ENCODE measurements around a stretch of chr10.

- PRO-cap = no peak
- RRBS, 2 experiments = no CpG with 5 or more reads among the region's 5 CpGs
Measured at GRCh38 chr10:124054013-124054520, 39.3 kb downstream of the CHST15 start.

DNA sequence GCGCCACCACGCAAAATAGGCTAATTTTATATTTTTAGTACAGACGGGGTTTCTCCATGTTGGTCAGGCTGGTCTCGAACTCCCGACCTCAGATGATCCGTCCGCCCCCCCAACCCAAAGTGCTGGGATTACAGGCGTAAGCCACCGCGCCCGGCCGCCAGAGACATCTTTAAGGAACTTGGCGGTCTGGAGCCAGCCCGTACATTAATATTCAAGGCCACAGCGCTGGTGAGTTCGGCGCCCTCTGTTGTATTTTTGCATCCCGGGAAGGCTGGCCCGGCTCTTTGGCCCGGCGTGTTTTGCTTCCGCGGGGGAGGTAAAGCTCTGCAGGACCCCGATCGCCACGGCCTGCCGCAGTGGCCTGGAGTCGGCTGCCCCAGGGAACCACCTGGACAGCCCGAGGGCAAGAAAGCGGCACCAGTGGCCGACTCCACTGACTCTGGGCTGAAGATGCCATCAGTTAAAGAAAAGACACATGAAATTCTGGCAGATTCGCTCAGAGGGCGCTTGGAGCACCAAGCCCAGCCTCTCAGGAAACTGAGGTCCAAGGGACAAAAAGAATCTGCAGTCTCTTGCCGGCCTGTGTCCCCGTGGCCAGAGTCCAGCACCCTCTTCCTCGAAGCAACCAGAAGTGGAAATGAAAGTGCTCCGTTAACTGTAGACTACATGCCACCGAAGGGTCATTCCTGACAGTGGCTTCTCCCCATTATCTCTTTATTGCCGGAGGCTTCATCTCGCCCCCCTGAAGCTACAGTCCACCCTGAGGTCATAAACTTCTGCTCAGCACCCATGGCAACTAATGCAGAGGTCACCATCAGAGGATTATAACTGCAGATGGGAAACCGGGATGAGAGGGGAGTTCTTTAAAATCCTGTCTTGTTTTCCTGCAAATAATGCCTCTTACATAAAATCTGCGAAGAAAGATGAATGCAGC lies 878 bp upstream of the CHST15 start:
- PRO-cap = no peak
- RRBS, 2 experiments = 23% methylated on average over 9 of the region's 42 CpGs; no CpG with 5 or more reads in 1 of the 2 experiments

GRCh38 chr10:124144879-124145515 lies 51.6 kb upstream of the CHST15 start:
- PRO-cap = no peak
- RRBS, 2 experiments = no CpG with 5 or more reads among the region's 10 CpGs

DNA sequence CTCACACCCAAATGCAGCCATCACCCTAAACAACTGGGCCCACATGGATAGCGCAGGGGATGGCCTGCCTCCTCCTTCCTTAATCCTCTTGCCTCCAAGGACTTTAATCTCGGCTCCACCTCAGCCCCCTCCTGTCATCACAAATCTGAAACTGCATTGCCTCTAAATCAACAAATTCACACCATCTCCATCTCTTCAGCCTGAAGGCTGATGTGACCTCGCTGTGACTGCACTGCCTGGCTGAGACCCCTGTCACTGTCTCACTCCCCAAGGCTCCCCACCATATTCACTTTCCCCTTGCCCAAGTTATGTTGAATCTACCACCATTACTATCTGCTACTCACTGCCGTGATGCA lies 71.7 kb upstream of the CHST15 start:
- PRO-cap = no peak
- RRBS, 2 experiments = no CpG with 5 or more reads among the region's 4 CpGs

DNA sequence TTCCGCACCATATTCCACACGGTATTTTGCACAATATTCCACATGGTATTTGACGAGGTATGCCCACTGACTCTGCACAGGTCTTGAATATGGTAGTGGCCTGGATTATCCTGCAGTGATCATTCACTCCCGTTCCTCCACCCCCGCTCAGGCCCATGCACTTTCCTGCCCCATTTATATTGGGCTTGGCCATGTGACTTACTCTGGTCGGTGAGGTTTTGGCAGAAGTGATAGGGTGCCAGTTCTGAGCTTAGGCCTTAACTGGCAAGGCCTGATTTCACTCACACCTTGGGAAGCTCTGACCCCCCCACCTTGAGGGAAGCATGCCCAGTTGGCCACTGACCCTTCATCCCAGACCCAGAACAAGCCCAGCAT lies 137.7 kb upstream of the CHST15 start:
- PRO-cap = no peak
- RRBS, 2 experiments = no CpG with 5 or more reads among the region's 6 CpGs

GRCh38 chr10:124534111-124535051 lies 72.8 kb downstream of the LHPP start:
- PRO-cap = no peak
- RRBS, 2 experiments = 61 to 62% methylated on average over 14 to 15 of the region's 42 CpGs

DNA sequence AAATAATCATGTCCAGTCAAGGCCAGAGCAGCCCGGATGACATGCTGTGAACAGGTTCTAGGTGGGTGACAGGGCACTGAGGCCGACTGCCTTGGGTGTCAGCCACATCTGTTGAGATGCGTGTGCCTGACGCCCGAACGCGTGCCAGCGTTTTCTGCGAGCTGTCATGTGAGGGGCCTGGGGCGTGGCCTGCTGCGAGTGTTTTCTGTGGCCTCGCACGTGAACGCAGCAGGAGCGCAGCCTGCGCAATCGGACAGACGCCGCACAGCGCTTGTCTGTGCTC lies 118.3 kb downstream of the FAM53B start:
- PRO-cap = no peak
- RRBS, 2 experiments = 94% methylated on average over 1 of the region's 20 CpGs; no CpG with 5 or more reads in 1 of the 2 experiments

DNA sequence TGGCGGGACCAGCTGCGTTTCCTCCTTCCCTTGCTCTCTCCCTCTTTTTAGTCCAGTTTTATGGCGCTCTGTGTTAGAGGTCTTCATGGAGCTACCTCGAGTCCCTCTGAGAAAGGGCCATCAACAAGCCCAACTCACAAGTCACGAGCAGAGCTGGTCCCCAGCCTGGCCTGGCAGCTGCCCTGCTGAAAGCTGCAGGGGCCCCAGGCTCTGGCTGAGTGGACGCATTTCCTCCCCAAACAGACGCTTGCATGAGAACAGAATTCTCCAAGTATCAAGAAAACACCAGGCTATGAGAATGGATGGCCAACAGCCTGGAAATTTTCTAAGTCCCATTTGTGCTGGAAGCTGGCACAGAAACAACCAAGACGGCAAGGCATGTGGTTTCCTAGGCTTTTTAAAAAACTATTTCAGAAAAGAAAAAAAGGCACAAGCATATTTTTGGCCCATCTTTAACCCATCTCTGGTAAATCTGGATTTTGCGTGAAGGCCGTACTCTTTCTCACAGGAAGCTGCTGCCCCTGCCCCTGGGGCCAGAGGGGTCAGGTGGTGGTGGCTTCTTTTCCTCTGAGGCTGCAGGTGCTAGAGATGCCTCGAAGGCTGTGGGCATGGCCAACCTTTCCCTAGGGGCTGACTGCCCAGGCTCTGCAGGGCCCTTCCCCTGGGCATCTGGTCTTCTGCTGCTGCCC lies 114.7 kb downstream of the FAM53B start:
- PRO-cap = no peak
- RRBS, 2 experiments = no CpG with 5 or more reads among the region's 11 CpGs

- PRO-cap = no peak
- RRBS, 2 experiments = no CpG with 5 or more reads among the region's 5 CpGs
Measured at GRCh38 chr10:124671784-124672189, 72.4 kb downstream of the FAM53B start.

DNA sequence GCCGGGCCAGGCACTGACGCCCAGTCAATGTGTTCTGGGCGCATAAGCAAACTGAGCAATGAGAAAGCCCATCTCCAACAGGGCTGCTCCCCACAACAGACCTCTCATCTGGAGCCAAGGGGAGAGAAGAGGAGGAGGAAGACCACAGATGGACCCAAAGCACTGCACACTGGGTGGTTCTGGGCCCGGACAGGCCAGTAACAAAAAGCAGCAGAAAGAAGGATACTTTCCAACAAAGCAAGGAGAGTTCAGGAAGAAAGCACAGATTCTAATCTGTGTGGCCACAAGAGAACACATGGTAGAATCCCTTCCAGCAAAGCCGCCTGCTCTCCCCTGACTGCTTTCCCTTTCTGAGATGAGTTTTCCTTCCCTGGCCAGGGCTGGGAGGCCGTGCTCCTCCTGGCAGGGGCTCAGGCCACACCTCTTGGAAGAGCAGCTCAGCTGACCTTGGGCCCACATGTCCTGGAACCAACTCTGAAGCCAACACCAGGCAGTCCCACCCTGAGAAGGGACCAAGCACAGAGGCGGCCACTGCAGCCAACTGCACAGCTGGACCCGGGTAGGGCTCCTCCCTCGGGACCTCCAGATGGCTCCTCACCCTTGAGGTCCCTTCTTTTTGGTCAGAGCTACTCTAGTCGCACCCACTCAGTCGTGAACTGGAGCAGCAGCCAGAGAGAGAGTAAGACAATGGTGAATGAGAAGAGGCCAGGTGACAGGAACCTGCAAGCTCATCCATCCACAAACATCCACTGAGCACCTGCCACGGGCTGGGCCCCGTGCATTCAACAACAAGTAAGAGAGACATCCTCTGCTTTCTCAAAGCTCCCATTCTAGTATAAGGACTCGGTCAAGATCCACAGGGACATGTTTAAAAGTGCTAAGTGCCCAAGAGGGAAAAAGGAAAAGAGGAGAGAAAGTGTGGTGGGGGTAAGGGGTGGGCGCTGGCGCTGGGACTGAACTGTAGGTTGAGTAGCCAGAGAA lies 40.3 kb downstream of the FAM53B start:
- PRO-cap = no peak
- RRBS, 2 experiments = no CpG with 5 or more reads among the region's 16 CpGs

DNA sequence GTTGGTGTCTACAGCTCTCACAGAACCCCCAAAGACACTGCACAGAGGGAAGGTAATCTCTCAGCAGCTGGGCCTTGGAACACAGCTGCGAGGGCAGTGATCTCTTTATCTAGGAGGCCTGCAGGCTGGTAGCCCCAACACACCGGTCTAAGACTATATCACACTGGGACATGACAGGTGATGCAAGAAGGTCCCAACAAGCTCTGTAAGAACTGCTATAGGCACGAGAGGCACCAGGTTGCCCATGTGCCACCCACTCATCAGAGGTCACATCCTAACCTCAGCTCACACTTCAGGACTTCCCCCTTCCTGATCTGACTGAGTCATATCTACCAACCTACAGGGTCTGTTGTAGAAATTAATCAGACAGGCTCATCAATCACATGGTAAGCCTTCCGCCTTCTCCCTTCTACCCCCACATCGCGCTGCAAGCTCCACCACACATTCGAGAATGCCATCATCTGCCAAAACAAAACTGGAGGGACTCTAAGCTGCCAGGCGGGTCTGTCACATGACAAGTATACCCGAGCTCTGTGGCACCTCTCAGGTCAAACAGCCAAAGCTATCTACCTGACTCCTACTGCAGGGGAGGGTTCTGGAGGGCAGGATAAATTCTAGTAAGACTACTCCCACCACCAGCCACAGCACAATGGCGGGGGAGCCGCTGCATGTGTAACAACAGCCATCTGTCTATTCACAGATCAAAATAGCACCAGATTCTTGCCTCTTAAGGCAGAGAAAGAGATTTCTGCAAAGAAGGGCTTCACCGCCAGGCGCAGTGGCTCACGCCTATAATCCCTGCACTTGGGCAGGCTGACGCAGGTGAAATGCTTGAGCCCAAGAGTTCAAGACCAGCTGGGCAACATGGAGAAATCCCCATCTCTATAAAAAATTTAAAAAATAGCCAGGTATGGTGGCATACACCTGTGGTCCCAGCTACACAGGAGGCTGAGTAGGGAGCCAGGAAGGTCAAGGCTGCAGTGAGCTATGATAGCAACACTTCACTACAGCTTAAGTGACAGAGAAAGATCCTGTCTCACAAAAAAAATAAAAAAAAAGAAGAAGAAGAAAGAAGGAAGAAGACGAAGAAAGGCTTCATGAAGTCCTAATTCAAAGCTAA lies 25.8 kb downstream of the FAM53B start:
- PRO-cap = no peak
- RRBS, 2 experiments = no CpG with 5 or more reads among the region's 16 CpGs

GRCh38 chr10:124722584-124723802 lies 21.2 kb downstream of the FAM53B start:
- PRO-cap = no peak
- RRBS, 2 experiments = no CpG with 5 or more reads among the region's 9 CpGs

- PRO-cap = no peak
- RRBS, 2 experiments = no CpG with 5 or more reads among the region's 6 CpGs
Measured at GRCh38 chr10:124729185-124729891, 14.8 kb downstream of the FAM53B start.

DNA sequence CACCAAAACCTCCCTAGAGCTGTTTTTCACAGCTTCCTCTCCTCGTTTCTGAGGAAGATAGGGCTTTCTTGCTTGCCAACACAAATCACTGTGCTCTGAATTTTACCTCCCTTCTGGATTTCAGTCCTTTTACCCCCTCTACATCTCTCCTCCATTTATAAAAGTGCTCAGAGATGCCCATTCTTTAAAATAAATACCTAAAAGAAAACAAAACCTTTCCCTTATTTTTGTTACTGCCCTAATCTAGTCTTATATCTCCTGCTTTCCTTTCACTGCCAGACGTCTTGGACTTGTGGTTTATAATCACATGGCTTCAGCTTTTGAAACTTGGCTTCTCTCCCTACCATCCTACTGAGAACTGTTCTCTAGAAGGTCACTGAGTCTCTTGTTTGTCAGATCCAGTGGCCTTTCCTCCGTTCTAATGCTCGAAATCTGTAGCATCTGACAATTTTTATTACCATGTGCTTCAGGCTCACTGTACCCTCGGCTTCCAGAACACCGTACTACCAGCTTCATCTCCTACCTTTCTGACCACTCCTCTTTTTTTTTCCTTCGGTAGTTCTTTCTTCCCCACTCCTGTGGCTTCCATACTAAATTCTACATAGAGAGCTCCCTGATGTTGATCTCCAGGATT lies 30.3 kb upstream of the ZRANB1 start:
- PRO-cap = no peak
- RRBS, 2 experiments = no CpG with 5 or more reads among the region's 7 CpGs

GRCh38 chr10:124916618-124917618 lies 25.0 kb upstream of the ZRANB1 start:
- PRO-cap = bidirectional peak, plus-strand start at chr10:124916923, minus-strand start at chr10:124916694; bidirectional peak, plus-strand start at chr10:124917326, minus-strand start at chr10:124917073
- RRBS, 2 experiments = 2 to 3% methylated on average over 45 to 62 of the region's 146 CpGs

DNA sequence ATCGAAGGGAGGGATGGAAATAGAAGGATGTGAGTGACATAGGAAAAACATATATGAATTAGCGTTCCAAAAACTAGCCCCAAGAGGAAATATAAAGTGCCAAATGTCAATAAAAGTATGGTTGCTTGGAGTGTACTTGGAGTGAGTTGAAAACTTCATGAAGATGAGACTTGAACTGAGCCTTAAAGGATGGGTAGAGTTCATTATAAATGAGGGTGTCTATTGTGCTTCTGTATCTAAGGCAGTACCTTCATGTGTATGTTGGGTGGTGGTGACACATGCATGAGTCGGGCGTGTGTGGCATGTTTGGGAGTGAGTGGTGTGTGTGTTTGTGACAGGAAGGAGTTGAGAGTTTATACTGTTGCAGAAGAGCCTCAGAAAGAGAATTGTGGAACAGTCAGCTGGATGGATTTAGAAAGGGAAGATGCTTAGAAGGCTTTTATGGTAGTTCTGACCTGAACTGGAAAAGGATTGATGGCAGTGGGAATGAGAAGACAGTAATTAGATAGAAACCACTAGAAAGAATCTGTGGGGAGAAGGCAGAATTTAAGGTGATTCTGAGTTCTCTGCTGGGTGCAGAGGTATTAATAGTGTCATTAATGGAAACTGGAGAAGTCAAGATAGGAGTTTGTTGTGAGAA lies 5.9 kb upstream of the ZRANB1 start:
- PRO-cap = no peak
- RRBS, 2 experiments = no CpG with 5 or more reads among the region's 4 CpGs

DNA sequence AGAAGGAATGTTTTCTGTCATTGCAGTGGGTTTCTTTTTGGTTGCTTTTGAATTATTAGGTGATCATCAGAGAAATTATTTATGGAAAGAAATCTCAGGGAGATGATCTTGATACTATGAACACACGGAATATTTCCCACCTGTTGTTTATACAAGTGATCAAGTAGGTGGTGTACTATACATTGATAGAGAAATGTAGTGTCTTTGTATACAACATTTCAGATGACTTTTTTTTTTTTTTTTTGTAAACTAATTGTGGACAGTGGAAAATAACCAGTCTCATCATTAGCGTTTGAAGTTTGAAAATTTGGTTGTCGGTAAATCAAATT lies 39.2 kb downstream of the ZRANB1 start:
- PRO-cap = no peak
- RRBS, 2 experiments = no CpG with 5 or more reads among the region's 3 CpGs

- PRO-cap = no peak
- RRBS, 2 experiments = 67% methylated on average over 2 of the region's 10 CpGs; no CpG with 5 or more reads in 1 of the 2 experiments
Measured at GRCh38 chr10:125064879-125065797, 37.3 kb upstream of the CTBP2 start.

- PRO-cap = unidirectional peak, plus-strand start at chr10:125720154
- RRBS, 2 experiments = no CpG with 5 or more reads among the region's 34 CpGs
Measured at GRCh38 chr10:125719798-125720436, 408 bp downstream of the EDRF1 start.

- PRO-cap = no peak
- RRBS, 2 experiments = no CpG with 5 or more reads among the region's 9 CpGs
Measured at GRCh38 chr10:126561377-126561868, 109.1 kb downstream of the C10orf90 start.